Measurements from ENCODE around the genes STRN and PRKD3.

GRCh38 chr2:36548063-36548893 is 49.7 kb downstream of the FEZ2 start:
- PRO-cap, result no peak

- PRO-cap, result no peak
Observed at GRCh38 chr2:36555232-36555598, 42.8 kb downstream of the FEZ2 start.

- PRO-cap, result bidirectional peak, plus-strand start at chr2:36821485, minus-strand start at chr2:36821171
Observed at GRCh38 chr2:36820747-36821270, 124.3 kb downstream of the VIT start.

- PRO-cap, result bidirectional peak, plus-strand start at chr2:36966188, minus-strand start at chr2:36966069; bidirectional peak, plus-strand start at chr2:36966797, minus-strand start at chr2:36966560
Observed at GRCh38 chr2:36965585-36966750, at the start of gene STRN. STRN (minus strand) TSS chr2:36966536.

DNA sequence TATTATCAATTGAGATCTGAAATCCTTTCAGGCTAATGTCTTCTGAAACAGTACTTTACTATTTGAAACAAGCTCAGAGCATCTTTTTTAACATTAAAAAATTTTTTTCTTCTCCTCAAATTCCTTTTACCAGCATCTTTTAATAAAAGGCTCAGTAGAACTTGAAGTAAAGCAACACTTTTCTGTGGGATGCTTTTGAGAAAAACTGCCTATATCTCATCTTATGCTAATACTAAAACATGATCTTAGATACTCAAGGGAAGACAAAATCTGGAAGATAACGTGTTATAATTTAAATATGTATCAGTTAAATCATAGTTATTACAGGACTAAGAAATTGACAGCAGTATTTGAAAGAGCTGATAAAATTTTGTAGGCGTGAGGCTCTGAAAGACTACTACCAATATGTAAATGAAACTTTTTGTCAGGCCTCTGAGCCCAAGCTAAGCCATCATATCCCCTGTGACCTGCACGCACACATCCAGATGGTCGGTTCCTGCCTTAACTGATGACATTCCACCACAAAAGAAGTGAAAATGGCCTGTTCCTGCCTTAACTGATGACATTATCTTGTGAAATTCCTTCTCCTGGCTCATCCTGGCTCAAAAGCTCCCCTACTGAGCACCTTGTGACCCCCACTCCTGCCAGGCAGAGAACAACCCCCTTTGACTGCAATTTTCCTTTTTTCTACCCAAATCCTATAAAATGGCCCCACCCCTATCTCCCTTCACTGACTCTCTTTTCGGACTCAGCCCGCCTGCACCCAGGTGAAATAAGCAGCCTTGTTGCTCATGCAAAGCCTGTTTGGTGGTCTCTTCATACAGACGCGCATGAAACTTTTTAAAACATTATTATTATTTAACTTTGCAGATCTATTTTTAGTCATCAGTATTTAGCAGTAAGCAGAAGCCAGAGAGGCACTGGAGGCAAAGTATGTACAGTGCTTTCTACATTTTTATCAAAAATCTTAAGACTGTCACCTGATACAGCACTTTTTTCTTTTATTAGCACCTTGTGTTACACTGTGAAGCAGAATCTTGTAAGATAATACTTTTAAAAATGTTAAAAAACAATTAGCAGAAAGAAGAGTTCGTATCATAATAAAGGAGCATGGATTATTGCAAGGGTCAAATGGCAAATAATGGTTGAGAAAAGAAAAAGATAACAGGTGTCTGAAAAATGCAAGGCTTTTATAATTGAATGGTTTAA is 8.9 kb downstream of the CEBPZOS start:
- PRO-cap, result no peak

DNA sequence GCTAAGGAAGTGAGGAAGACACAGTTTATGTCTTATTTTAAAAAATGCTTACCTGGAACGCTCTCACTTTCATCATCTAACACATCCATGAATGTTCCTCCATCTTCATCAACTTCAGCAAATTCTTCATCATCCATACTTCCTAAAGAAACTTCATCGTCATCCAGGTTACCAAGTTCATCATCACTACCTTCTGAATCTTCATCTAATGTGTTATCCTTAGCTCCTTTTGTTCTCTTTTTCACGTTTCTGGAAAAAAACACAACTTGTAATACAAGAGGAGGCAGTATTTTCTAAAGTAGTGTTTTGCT is 15.4 kb downstream of the CEBPZOS start:
- PRO-cap, result no peak

GRCh38 chr2:37264879-37265335 is 33.4 kb downstream of the NDUFAF7 start:
- PRO-cap, result no peak

- PRO-cap, result bidirectional peak, plus-strand start at chr2:37324909, minus-strand start at chr2:37324785
Observed at GRCh38 chr2:37324191-37324840, at the start of gene PRKD3. PRKD3 (minus strand) TSS chr2:37324833.

- PRO-cap, result no peak
Observed at GRCh38 chr2:37384017-37384656, 39.7 kb downstream of the QPCT start.

- PRO-cap, result bidirectional peak, plus-strand start at chr2:37585492, minus-strand start at chr2:37585290
Observed at GRCh38 chr2:37585099-37585697, 86.2 kb downstream of the CDC42EP3 start.

- PRO-cap, result no peak
Observed at GRCh38 chr2:37794631-37795295, 123.3 kb upstream of the CDC42EP3 start.

DNA sequence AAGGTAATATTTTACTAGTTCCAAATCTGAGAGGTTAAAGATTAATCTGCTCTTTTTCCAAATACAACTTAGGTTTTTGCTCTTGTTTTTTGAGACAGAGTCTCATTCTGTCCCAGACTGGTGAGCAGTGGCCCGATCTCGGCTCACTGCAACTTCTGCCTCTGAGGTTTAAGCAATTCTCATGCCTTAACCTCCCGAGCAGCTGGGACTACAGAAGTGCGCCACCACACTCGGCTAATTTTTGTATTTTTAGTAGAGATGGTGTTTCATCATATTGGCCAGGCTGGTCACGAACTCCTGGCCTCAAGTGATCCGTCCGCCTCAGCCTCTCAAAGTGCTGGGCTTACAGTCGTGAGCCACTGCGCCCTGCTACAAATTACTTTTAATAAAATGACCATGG is 1.4 kb upstream of the RMDN2 start:
- PRO-cap, result unidirectional peak, plus-strand start at position 105 of the sequence

DNA sequence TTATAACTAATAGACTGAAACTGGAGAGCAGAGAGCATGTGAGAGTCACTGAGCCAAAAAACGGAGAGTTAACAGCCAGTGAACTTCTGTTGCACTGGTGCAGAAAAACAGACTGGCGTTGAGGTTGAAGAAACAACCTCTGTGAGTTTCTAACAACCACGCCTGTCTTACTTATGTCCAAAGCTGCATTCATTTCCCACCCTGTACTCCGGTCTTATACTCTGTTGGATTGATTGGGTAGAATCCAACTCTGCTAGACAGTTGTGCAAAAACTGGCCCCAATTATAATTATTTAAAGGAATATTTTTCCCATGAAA is 9.5 kb downstream of the CYP1B1 start:
- PRO-cap, result no peak

DNA sequence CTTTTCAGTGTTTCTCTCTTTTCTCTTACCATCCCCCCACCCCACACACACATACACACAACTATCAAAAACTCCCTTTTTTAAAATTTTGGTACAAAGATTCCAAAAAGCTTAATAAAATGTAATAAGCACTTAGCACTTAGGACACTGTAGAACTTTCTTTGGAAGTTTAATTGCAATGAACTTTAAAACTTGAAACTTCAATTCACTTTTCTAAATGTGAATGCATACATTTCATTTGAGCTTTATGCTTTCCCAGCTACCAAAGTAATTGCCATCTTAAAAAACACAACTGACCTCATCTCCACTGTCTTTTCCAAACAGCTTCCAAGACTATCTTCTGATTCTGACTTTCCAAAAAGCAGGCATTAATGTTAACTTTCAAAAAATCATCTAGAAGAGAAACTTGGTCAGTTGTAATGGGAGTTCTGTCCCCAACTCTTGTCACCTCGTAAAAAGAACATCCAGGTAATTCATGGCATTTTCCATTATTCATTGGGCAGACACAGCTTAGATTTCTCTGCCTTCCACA is 7.0 kb downstream of the CYP1B1 start:
- PRO-cap, result no peak

GRCh38 chr2:38075661-38075885 is 378 bp downstream of the CYP1B1 start:
- PRO-cap, result no peak

GRCh38 chr2:38100221-38100882 is 24.4 kb upstream of the CYP1B1 start:
- PRO-cap, result no peak

DNA sequence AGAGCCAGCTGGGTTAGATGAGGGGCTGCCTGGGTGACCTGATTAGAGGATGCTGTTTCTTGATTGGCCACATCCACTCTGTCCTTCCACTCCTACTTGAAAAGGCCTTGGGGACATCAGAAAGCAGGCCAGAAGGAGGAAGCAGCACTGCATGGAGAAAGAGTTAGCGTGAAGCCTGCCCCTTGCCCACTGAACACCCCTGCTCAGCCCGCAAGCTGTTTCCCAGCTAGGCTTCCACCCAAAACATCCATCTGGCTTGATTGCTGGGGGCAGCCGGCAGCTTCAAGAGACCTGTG is 94.1 kb downstream of the HNRNPLL start:
- PRO-cap, result no peak

- PRO-cap, result no peak
Observed at GRCh38 chr2:38600232-38600835, 2.4 kb downstream of the HNRNPLL start.

- PRO-cap, result no peak
Observed at GRCh38 chr2:38620241-38620501, 17.4 kb upstream of the HNRNPLL start.

GRCh38 chr2:38740955-38742289 is 9.7 kb downstream of the SRSF7 start:
- PRO-cap, result no peak

Measured in colonic mucosa (tissue), 1 donor.